ENCODE measurements around the gene TMEM203.

DNA sequence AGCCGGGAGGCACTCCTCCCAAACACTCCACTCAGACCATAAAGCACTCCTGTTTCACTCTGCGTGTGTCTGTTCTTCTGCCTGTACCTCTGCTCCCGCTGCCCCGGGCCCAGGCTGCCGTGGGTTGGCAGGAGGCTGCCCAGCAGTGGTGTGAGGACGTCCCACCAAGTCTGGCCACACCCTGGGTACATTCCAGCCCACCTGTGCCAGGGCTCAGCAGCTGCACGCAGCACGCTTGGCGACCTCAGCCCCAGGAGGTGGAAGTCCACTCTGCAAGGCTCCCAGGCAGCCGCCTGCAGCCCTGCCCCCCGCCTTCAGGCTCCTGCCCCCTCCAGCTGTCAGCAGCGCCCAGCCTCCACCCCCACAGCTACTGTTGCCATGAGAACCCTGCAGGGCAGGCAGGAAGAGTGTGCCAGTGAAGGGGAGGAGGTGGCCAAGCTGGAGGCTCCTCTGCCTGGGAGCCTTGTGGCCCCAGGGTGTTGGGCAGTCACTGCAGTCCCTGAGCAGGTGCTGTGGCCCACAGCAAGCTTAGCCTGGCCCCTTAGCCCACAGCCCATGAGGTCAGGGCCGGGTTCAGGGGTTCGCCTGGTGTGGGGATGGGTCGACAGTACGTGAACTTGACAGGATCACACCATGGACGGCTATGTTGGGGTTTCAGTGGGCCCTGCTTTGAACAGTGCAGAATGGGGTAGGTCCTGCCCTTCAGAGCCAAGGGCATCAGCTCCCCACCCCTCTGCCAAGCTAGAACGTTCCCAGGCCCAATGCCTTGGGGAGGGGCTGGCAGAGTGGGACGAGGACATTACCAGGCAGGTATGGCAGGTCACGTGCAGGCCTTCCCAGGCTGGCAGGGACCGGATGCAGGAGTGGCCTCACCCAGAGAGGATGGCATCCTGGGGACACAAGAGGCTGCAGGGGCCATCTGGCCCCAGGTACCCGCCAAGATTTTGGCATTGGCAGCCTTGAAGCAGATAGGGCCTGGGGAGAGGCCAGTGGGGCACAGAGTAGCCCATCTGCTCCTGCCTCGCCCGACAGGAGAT, 834 bp upstream of the AJM1 start:
- PRO-cap: no peak

- PRO-cap: no peak
Measured at GRCh38 chr9:137069671-137070189, 627 bp downstream of the SAPCD2 start.

DNA sequence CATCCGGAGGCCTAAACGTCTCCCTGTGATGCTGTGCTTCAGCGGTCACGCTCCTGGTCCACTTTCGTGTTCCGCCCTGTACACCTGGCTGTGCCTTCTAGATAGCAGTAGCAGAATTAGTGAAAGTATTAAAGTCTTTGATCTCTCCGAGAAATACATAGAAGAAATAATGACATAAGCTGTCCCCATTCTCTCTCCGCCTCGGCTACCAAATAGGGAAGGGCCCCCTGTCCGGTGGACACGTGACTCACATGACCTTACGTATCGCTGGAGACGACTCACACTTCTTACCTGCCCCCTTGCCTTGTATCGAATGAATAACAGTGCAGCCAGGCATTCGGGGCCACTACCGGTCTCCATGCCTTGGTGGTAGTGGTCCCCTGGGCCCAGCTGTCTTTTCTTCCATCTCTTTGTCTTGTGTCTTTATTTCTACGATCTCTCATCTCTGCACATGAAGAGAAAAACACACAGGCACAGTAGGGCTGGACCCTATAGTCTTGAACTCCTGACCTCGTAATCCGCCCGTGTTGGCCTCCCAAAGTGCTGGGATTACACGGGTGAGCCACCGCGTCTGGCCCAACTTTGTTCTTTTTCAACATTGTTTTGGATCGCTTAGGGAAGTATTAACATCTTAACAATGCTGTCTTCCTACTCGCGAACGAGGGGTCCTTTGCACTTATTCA, 7.4 kb upstream of the DPP7 start:
- PRO-cap: no peak

GRCh38 chr9:137170222-137170569, 345 bp upstream of the LRRC26 start:
- PRO-cap: no peak

GRCh38 chr9:137204809-137206030, at the start of gene TMEM203:
TSS of gene TMEM203 (minus strand) at chr9:137205648.
- PRO-cap: bidirectional peak, plus-strand start at chr9:137205740, minus-strand start at chr9:137205640

DNA sequence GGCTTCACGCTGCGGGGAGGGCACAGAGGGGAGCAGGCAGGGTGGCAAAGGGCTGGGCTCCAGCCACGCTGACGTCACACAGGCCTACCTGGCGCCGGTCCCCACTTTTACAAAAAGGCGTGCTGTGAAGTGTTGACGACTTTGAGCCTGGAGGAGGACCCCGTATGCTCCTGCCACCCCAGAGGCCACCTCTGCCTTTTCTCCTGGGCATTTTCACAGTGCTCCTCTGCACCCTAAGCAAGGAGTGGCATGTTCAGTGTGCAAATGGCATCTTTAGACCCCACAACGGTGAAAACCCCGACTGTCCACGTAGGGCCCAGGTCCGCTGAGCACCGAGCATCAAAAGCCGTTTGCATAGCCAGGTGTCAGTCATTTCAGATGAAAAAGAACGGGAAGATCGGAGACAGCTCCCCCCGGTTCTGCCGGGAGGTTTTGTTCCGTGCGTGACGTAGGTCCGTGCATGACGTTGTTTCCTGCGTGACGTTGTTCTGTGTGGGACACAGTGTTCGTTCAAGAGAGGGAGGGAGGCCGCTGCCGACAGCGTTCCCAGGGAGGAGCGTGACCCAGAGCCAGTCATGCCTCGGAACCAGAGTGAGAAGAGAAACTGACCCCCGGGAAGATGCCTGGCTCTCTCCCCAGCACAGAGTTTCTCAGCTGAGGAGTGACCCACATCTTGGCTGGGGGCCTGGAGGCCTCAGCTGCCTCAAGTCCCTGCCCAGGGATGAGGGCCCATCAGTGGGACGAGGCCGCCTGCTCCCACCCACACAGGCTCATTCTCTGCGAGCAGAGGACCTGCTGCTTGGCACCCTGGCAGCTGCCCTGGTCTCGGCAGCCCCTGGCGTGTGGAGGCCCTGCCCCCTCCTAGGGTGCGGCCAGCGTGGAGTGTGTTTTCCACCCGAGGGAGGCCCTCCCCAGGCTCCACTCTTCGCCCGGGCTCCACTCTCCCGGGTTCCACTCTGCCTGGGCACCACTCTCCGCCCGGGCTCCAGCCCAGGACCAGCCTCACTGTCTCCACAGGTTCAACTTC, 4.2 kb upstream of the ENSG00000284976 start:
- PRO-cap: no peak

DNA sequence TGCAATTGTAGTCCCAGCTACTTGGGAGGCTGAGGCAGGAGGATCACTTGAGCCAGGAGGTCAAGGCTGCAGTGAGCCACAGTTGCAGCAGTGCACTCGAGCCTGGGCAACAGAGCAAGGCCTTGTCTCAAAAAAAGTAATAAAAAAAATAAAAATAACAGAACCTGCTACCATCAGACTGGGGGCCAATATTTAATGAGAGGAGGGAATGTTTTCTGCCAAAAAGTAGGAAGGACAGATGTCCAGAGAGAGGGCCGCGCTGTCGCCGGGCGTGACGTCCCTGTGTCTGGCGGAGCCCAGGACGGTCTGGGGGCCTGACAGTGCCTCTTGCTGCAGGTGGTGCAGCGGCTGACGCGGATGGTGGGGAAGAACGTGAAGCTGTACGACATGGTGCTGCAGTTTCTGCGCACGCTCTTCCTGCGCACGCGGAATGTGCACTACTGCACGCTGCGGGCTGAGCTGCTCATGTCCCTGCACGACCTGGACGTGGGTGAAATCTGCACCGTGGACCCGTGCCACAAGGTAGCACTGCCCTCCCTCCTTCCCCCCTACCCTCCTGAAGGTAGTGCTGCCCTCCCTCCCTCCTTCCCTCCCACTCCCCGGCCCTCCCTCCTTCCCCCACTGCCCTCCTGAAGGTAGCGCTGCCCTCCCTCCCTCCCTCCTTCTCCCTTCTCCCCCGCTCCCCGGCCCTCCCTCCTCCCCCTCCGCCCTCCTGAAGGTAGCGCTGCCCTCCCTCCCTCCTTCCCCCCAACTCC, 7.8 kb downstream of the NELFB start:
- PRO-cap: no peak

DNA sequence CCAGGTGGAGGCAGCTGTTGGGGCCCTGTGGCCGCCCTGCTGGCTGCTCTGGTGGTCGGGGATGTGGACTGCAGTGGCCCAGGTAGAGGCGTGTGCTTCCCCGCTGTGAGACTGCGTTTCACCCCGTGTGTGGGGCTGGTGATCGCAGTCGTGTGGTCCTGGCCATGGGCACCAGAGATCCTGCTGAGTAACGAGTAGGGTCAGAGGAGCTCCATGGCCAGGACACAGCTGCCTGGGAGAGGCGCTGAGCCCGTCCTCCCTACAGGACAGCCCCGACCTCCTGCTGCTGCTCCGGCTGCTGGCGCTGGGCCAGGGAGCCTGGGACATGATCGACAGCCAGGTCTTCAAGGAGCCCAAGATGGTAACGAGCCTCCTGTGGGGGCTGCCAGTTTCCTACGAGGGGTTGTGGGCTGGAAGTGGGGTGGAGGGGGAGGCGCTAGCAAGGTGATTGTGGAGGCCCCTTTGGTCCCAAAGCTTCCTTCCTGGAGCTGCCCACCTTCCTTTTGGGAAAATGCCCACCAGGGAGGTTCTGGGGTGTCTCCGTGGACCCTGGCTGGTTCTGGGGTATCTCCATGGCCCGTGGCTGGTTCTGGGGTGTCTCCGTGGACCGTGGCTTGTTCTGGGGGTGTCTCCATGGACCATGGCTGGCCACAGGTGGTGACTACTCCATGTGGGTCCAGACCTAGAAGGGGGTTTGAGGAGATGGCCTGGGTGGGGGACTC, 11.1 kb downstream of the NELFB start:
- PRO-cap: no peak

- PRO-cap: unidirectional peak, minus-strand start at chr9:137278412
Measured at GRCh38 chr9:137277993-137279171, 856 bp downstream of the TOR4A start.

DNA sequence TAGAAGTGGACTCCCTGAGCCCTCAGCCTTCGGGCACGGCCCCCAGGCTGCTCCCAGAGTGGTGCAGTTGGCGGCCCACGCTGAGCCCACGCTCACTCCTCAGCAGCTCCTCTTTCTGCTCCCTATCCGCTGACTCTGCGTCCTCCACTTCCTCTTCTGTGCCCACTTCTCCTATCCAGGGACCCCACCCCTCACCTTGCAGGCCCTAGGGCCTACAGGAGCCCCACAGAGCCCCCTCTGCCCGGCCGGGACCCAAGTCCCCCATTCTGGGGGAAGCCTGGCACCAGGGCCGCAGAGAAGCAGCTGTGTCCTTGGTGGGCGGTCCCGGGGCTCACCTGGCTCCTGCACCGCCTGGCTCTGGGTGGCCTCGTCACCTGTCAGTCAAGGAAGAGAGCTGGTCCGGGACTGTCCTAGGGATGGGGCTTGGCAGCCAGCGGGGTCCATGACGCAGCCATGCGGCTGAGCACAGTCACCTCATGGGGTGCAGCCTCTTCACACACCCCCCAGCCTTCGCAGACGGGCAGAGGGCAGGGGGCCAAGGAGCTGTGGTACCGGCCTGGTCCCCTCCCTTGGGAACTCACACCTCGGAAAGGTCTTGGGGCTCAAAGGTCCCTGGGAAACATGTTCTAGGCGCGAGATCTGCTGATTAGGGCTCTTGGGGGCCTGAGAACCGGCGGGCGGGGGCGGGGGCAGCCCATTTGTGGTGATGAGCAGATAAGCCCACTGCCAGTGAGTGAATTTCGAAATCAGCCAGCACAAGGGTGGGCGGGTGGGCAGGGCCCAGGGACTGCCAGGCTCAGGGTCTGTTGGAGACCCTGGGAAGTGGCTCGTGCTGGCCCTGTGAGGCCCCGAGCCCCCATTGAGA, 5.4 kb upstream of the NRARP start:
- PRO-cap: no peak

DNA sequence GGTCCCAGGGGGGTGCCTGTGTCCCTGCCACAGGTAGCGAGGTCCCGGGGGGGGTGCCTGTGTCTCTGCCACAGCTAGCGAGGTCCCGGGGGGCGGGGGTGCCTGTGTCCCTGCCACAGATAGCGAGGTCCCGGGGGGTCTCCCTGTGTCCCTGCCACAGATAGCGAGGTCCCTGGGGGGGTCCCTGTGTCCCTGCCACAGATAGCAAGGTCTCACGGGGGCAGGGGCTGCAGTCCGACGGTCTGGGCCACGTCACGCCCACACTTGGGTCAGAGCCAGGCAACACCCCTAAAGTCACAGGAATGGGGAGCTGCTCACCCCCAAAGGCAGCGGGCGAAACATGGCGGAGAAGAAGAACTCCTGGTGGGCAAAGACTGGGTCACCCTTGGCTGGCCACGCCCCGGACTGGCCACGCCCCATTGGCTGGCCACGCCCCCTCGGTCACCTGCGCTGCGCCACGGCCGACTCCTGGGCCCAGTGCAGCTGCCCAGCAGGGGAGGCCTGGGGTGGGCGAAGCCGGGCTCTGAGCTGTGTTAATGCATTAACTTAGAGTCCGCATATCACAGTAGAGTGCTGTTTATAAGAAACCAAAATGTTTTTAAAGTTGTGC, 6.9 kb downstream of the NOXA1 start:
- PRO-cap: no peak

GRCh38 chr9:137513612-137514345, 36.4 kb downstream of the PNPLA7 start:
- PRO-cap: no peak

DNA sequence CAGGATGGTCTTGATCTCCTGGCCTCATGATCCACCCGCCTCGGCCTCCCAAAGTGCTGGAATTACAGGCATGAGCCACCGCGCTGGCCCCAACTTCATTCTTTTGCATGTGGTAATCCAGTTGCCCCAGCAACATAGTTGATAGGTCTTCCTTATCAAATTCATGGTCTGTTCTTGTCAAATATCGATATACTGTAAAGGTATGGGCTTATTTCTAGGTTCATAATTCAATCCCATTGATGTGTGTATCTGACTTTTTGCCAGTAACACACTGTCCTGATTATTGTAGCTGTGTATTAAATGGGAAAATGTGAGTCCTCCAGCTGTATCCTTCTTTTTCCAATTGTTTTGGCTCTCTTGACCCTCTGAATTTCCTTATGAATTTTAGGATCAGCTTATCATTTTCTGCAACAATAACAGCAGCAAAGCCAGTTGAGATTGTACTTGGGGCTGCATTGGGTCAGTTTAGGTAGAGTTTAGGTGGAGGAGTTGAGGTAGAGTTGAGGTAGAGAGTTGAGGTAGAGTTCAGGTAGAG, 68.2 kb downstream of the EHMT1 start:
- PRO-cap: no peak

GRCh38 chr9:137762306-137762965, 115.1 kb upstream of the CACNA1B start:
- PRO-cap: no peak

All from endodermal cell (in vitro differentiated cells).